Choroid plexus epithelial cell (primary cell): ENCODE measurements around the gene CFAP44.

DNA sequence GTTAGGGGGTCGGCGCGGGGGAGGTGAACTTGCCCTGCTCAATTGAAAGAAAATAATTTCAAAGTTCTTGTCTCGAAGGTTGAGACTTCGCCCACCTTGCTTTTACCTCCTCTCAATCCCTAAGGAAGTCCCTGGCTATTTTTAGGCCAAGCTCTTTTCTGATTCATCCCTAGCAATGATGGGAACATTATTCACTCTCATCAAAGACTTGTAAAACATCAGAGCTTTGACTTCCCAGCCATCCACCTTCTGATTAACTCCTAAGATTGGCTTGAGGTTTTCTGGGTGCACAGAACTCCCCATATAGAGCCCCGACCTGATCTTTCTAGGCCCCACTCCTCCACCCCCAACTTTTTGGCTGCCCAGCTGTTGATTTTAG is 971 bp downstream of the C3orf52 start:
- RRBS: no CpG with 5 or more reads among the region's 6 CpGs

GRCh38 chr3:112097176-112097845 is 11.1 kb downstream of the C3orf52 start:
- RRBS: no CpG with 5 or more reads among the region's 4 CpGs

DNA sequence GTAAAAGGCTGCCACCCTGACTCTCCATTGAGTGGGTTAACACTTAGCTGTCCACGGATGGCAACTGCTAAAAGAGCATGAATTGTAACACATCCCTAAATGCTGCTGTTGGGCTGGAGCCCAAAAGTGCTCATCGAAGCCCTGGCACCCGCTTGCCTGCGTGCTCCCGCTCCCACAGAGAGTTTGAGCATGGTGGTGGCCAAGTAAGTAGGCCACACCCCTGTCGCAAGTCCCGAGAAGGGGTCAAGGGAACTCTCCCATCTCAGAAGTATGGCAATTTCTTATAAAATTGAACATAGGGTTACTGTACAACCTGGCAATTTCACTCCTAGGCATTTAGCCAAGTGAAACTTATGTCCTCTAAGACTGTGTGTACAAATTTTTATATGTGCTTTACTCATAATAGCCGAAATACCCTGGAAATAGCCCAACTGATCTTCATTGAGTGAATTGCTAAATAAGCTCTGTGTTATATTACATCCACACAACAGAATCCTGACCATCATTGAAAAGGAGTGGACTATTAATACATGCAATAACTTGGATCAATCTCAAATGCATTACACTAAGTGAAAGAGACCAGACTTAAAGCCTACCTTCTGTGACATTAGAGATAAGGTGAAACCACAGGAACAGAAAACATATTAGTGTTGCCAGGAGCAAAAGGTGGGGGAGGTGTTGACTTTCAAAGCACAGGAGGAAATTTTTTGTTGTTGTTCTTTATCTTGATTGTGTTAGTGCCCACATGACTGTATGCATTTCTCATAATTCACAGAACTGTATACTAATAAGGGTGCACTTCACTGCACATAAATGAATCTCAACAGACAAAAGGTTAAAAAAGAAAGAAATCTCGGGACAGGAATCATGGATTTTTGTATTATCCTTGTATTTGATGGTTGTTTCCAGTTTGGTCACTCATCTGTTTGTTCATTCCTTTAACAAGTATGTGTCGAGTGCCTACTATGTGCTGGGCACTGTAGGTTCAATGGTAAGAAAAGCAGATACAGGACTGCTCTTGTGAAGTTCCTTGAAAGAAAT is 1.6 kb upstream of the GCSAM start:
- RRBS: no CpG with 5 or more reads among the region's 10 CpGs

DNA sequence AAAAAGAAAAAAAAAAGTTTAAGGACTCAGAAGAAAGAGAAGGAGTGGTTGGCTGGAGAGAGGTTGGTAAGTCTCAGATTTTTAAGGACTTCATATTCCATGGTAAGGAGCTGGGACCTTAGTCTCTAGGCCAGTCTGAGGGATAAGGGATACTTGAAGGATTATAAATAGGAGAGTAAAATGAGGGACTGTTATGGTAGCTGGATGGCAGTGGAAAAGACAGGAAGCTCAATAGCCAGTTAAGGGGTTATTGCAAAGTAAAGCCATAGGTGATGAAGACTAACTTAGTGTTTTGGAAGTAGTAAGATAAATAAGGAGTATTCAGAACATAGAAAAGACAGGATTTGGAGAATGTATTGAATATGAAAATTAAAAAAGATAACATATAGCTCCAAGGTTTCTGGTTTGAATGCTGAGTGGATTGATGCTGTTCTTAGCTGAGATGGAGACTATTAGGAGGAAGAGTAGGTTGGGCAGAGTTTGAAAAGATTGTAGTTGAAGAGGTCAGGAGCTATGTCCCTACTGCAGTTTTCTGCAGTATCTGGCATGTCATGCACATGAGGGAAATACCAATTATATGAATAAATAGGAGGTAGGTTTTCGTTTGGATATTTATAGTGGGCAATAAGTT is 4.0 kb downstream of the SLC35A5 start:
- RRBS: no CpG with 5 or more reads among the region's 1 CpG

DNA sequence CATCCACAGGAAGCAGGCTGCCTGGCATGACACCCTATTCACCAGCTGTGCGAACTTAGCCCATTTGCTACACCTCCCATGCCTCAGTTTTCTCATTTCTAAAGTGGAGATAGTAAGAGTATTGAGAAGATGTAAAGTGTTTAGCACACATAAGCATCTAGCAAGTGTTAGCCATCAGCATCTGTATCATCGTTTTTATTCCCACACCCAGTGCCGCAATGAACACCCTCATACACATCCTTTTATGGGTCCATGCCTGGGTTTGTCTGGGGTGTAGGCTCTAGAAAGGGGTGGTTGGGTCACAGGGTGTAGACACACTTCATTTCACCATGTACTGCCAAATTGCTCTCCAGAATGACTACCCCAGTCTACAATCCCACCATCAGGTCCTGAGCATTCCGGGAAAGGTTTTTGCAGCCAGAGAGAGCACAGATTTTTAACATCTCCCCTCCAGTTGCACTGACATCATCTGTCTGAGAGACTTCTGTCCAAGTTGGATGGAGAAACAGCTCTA is 71.8 kb downstream of the CD200R1L start:
- RRBS: no CpG with 5 or more reads among the region's 4 CpGs

- RRBS: 5% methylated on average over 17 of the region's 51 CpGs
Measured at GRCh38 chr3:113440848-113441811, at the start of gene CFAP44. Gene CFAP44 (minus strand): TSS chr3:113441493.

GRCh38 chr3:113573443-113574561 is 41.4 kb downstream of the SIDT1 start:
- RRBS: no CpG with 5 or more reads among the region's 7 CpGs

- RRBS: no CpG with 5 or more reads among the region's 2 CpGs
Measured at GRCh38 chr3:113659036-113659517, 37.4 kb downstream of the USF3 start.

GRCh38 chr3:113748688-113749292 is 2.0 kb downstream of the ATP6V1A start:
- RRBS: no CpG with 5 or more reads among the region's 5 CpGs

DNA sequence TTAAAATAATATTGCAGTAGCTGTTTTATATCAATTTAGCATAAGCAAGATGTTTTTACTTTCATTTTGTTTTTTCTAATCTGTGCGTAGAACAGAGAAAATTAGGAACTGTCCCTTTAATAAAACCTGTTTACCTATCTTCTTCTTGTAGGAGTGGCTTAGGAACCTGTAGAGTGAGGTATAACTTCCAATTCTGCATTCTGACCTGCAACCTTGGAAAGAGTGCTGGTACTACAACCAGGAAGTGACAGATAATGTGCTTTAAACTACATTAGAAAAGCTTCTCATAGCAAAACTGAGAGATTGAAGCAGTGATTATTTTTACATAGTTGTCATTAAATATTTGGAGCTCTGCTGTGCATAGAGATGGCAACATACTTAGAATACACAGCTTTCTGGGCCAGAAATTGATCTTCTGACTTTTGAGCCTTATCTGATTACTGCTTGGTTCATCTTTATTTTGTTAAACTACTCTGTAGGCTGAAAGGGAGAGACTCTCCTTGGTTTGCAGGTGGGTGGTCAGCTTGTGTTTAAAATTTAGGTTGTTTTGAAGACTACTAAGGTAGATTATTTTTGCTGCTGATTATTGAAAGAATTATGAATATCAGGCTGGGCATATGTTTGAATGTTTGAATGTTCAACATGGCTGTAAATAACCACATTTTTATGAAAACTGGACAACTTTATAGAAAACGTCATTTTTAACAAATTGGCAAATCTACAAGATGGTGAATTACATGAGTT is 50.3 kb upstream of the ZDHHC23 start:
- RRBS: no CpG with 5 or more reads among the region's 2 CpGs

GRCh38 chr3:114005312-114005928 is 50.9 kb downstream of the CCDC191 start:
- RRBS: no CpG with 5 or more reads among the region's 5 CpGs

GRCh38 chr3:114213796-114214618 is 23.4 kb downstream of the ZNF80 start:
- RRBS: no CpG with 5 or more reads among the region's 15 CpGs

- RRBS: no CpG with 5 or more reads among the region's 8 CpGs
Measured at GRCh38 chr3:114221416-114222038, 15.9 kb downstream of the ZNF80 start.

- RRBS: no CpG with 5 or more reads among the region's 9 CpGs
Measured at GRCh38 chr3:114449139-114449956, 155.5 kb downstream of the TIGIT start.

DNA sequence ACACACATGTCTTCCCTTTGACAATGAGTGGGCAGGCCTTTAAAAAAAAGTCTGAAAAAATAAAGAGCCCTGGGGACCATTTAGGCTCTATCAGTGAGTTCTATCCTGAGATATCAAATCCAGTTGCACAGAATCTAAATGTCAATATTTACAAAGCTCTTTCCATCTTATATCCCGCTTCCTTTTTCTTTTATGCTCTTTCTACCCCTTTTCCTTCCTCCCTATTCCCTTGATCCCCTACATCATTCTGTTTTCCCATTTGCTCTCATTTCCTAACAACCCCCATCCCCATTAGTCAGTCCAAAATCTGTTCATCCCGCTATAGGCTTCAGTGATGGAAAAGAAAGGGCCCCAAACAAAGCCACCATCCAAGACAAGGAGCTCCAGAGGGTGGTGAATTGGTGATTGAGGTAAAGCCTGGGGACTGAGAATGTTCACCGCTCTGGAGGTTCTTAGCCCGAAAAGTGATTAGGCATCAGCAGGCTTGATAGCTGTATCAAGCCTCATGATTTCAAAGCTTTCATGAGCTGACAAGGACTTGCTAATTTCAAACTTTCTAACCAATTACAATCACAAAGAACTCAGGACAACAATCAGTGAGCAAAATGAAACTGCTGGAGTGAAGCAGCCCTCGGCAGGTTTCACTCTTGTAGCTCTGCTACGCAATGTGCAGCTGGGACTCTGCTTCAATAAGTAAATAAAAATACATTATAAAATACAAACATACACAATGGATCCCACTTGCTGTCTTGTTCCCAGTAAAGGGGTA is 391.2 kb downstream of the TIGIT start:
- RRBS: no CpG with 5 or more reads among the region's 6 CpGs

GRCh38 chr3:114746350-114746807 is 400.7 kb downstream of the ZBTB20 start:
- RRBS: no CpG with 5 or more reads among the region's 3 CpGs

- RRBS: no CpG with 5 or more reads among the region's 3 CpGs
Measured at GRCh38 chr3:115066070-115066848, 80.8 kb downstream of the ZBTB20 start.

- RRBS: no CpG with 5 or more reads among the region's 2 CpGs
Measured at GRCh38 chr3:115099429-115100009, 47.6 kb downstream of the ZBTB20 start.

GRCh38 chr3:115790637-115791285 is 167.5 kb downstream of the GAP43 start:
- RRBS: no CpG with 5 or more reads among the region's 5 CpGs